ENCODE measurements around a stretch of chr16.

DNA sequence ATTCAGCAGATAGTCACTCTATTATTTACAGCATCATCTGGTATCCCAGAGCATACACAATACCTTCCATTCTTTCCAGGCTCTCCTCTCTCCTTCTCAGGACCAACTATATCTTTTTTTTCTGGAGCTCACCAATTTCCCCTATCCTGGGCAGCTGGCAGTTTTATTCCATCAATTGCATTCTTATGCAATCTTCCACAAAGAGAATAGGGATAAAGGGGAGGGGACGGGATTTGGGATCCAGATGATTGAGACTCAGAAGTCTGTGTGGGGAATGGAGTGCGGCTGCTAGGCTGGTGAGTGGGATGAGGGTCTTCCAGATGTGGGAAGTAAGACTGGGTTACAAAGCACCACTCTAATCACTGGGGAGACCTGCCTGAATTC is 918 bp downstream of the RUSF1 start:
- RRBS, result no CpG with 5 or more reads among the region's 2 CpGs

GRCh38 chr16:33686895-33687440 is 227.6 kb downstream of the TP53TG3F start:
- RRBS, result no CpG with 5 or more reads among the region's 2 CpGs

- RRBS, result no CpG with 5 or more reads among the region's 27 CpGs
These were observed 590.6 kb downstream of the TP53TG3F start for GRCh38 chr16:34050119-34050318.

DNA sequence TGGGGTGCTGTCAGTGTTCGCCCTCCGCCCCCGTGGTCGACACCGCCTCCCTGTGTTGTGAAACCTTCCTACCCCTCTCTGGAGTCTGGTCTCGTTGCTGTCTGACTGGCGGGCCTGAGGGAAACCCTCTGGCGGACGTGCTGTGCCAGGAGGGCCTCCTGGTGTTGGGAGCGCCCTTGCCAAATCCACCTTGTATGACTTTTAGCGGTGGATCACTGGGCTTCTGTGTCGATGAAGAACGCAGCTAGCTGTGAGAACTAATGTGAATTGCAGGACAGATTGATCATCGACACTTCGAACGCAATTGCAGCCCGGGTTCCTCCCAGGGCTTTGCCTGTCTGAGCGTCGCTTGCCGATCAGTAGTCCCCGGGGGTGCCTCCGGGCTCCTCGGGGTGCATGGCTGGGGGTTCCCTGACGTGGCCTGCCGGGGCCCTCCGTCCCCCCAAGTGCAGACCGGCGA is 703.4 kb downstream of the TP53TG3F start:
- RRBS, result 33% methylated on average over 11 of the region's 28 CpGs

GRCh38 chr16:35506663-35507469 is 2047.5 kb downstream of the TP53TG3F start:
- RRBS, result 53% methylated on average over 9 of the region's 37 CpGs

- RRBS, result 2% methylated on average over 6 of the region's 40 CpGs
These were observed 613 bp downstream of the VPS35 start for GRCh38 chr16:46688154-46688976.

DNA sequence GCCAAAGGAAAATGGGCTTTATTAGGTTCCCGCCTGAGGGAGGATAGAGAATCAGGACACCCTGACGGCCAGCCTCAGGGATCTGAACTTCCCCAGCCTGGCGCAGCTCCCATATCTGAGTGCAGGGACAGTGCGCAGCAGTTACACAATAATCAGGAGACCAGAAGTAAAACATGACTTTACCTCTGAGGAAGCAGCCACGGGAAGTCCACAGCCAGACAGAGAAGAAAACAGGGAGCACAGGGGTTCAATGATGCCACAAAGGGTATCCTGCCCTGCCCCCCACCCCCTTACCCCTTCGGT is 21.7 kb downstream of the ORC6 start:
- RRBS, result no CpG with 5 or more reads among the region's 6 CpGs

DNA sequence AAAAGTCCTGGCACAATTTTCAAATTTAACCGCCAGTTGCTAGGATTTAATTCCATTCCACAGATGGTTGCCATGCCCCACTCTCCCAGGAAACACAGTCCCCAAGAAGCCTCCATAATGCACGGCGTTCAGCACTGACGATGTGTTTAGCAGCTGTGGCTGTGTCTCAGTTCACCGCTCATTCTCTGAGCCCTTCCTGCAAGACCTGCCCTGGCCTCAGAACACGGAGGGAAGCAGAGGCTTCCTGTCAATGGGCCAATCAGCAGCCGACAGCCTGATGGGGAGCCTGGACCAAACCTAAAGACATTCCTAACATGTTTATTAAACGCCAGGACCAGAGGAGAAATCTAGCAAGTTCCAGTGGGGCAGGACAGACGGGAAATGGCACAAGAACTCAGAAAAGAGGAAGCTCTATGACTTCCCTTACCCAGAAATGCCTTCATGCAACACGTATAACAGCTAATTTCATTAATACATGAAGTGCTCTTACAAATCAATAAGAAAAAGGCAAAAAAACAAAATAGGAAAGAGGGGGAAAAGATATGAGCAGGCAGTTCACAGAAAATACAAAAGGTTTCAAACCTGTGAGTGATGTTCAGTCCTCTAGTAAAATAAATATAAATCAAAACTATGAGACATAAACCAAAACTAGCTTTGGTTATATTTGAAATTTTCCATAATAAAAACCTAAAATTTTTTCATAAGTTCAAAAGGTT is 4.7 kb downstream of the MYLK3 start:
- RRBS, result no CpG with 5 or more reads among the region's 10 CpGs

GRCh38 chr16:46903369-46904139 is 19.4 kb downstream of the GPT2 start:
- RRBS, result no CpG with 5 or more reads among the region's 11 CpGs

- RRBS, result no CpG with 5 or more reads among the region's 19 CpGs
These were observed 25.4 kb downstream of the GPT2 start for GRCh38 chr16:46909442-46910114.

DNA sequence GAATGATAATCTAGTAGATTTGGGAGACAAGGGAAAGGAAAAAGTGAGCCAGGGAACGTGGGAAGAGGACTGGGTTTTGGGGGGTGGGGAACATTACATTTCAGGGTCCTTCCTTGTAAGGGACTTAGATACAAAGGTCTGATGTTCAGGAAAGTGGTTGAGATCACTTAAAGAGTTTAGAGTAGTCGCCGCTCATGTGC is 85.8 kb upstream of the NETO2 start:
- RRBS, result no CpG with 5 or more reads among the region's 3 CpGs

GRCh38 chr16:47463777-47464581 is 2.8 kb downstream of the PHKB start:
- RRBS, result no CpG with 5 or more reads among the region's 10 CpGs

DNA sequence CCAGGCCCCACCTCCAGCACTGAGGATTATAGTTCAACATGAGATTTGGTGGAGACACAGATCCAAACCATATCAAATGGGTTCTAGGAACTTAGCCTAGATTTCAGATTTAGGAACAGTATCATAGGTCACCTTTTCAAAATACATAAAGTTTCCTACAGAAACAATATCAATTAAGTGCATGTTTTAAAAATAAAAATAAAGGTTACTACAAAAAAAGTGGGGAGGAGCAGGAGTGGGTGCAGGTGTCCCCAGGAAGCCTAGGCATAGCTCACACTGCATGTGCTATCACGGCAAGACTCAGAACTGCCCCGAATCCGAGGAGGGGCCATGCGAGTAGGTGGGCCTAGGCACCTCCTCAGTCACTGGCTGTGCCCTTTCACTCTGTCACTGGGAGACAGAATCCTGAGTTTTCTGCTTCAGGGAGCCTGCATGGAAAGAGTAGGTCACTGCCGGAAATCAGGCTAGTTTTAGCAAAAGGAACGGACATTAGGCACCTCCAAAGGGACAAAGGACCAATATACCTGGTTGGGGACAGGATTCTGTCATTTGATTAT is 43.6 kb downstream of the SIAH1 start:
- RRBS, result no CpG with 5 or more reads among the region's 6 CpGs

GRCh38 chr16:48373685-48374152 is 11.5 kb downstream of the SIAH1 start:
- RRBS, result no CpG with 5 or more reads among the region's 4 CpGs

- RRBS, result no CpG with 5 or more reads among the region's 5 CpGs
These were observed 110.7 kb downstream of the N4BP1 start for GRCh38 chr16:48499171-48499855.

DNA sequence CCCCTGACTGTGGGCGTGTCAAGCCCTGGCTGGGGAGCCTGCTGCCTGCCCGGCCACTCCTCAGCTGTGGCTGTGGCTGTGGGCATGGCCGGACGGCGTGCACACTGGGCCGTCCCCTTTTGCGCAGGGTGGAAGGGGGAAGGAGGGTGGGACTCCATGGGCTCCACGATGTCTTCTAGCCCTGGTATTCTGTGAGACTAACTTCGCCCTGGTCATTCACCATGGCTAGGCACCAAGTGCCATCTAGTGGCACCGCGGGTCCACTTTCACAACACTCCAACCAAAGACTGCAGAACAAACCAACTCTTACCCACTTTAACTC is 67.9 kb downstream of the N4BP1 start:
- RRBS, result no CpG with 5 or more reads among the region's 11 CpGs

DNA sequence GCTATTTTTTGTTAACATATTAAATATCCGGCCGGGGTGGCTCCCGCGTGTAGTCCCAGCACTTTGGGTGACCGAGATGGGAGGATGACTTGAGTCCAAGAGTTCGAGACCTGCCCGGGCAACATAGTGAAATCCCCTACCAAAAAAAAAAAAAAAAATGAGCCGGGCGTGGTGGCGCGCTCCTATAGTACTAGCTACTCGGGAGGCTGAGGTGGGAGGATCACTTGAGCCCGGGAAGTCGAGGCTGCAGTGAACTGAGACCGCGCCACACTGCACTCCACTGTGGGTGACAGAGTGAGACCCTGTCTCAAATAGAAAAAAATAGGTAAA is 1.1 kb downstream of the N4BP1 start:
- RRBS, result 64% methylated on average over 3 of the region's 16 CpGs

GRCh38 chr16:49452467-49453126 is 79.0 kb downstream of the C16orf78 start:
- RRBS, result no CpG with 5 or more reads among the region's 16 CpGs

DNA sequence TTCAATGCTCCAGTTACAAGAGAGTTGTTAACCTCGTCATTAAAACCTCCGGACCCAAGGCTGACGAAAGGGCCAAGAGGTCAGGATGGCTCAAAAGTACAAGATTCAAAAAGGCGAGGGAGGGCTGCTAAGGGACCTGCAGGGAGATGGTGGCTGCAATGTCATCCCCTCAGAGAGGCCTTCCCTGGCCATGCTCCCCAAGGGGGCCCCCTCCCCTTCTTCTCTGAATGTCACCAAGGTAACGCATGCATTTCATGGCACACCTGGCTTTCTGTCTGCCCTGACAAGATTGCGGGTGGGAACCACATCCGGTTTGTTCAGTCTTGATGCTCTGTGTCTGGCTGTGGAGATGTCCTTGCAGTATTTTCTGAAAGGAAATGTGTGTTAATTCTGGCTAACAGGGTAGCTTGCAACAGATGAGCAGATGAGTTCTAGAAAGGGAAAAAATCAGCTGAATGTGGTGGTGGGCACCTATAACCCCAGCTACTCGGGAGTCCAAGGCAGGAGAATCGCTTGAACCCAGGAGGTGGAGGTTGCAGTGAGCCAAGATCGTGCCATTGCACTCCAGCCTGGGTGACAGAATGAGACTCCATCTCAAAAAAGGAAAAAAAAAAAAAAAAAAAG is 90.0 kb downstream of the C16orf78 start:
- RRBS, result no CpG with 5 or more reads among the region's 10 CpGs

DNA sequence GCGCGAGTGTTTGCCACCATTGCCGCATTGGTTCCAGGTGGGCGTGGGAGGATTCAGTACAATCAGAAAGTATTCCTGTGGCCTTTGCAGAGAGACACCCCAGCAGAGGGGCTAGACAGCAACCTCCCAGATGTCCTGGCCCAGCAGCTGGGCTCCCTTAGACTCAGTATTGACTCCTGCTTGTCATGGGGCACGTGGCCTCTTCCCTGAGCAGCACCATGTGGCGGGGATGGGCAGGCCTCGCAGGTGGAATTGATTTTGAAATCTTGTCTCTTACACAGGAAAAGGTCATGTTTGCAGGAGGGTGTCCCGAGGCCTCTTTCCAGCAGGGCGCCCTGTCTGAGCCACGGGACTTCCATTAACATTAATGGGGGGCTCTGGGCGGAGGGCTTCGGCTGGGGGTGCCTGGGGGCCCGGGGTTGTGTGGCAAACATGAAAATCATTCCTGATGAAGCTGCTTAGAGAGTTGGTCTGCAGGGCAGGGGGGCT is 96.4 kb downstream of the C16orf78 start:
- RRBS, result no CpG with 5 or more reads among the region's 13 CpGs